ENCODE results near the genes DYNLRB2 and CDYL2.

DNA sequence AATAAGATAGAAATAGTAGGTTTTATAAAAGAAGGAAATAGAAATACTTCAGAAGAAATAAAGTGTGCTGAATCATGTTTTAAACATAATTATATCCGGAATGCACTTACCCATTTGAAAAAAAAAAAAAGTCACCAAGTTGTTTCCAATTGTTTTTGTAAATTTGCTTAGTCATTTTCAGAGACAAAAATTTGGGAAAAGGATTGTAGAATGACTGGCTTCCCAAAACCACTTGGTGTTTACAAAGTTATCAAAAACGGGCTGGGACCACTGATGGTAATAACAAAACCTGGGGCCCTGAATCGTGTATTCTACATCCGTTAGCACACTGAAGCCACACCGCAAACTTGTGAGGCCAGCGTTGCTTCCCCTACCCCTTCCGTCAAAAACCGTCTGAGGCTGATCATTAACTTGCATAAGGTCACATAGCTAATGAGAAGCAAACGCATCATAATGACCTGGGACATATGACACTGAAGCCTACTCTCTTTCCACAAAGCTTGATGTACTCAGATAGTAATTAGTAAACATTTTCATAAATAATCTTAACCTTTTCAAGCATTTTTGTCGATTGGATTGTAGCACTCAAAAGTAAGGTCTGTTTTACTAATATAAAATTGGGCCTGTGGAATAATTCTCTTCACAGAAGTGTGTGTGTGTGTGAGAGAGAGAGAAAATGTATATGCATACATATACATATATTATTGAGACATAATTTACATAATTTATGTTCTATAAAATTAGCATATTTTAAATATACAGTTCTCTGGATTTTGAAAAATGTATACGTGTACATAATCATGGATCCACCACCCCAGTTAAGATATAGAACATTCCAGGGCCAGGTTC is 704.2 kb downstream of the MAF start:
- RRBS, result no CpG with 5 or more reads among the region's 11 CpGs

DNA sequence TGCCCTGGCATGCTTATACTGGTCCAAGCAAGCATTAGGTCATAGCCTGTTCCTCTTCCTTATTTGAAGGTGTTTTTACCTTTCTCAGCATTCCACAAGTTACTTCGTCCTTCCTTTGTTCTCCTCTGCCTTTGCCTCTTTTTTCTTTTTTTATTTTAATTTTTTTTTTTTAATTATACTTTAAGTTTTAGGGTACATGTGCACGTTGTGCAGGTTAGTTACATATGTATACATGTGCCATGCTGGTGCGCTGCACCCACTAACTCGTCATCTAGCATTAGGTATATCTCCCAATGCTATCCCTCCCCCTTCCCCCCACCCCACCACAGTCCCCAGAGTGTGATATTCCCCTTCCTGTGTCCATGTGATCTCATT is 548.7 kb downstream of the MAF start:
- RRBS, result no CpG with 5 or more reads among the region's 4 CpGs

DNA sequence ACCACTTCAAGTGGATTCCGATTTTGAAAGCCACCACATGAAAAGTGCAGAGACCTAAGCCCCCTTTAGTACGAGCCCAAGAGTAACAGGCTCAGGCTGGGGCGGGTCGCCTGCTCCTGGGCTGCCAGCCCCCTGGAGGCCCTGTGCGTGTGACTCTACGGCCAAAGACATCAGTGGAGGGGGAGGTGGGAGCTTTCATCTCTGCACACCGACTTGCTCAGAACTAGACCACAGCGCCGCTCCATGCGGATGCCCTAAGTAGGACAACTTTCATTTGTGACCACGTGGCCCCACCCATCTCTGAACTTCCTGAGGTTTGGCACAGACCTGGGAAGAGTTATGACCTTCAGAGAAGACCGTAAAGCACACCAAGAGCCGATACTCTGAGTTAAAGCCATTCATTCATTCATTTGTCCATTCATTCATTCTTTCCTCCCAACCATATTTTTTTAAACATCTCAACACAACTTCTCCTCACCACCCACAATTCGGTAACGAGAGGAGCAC is 328.2 kb downstream of the MAF start:
- RRBS, result no CpG with 5 or more reads among the region's 15 CpGs

GRCh38 chr16:80407206-80407903 is 133.4 kb upstream of the DYNLRB2 start:
- RRBS, result no CpG with 5 or more reads among the region's 2 CpGs

DNA sequence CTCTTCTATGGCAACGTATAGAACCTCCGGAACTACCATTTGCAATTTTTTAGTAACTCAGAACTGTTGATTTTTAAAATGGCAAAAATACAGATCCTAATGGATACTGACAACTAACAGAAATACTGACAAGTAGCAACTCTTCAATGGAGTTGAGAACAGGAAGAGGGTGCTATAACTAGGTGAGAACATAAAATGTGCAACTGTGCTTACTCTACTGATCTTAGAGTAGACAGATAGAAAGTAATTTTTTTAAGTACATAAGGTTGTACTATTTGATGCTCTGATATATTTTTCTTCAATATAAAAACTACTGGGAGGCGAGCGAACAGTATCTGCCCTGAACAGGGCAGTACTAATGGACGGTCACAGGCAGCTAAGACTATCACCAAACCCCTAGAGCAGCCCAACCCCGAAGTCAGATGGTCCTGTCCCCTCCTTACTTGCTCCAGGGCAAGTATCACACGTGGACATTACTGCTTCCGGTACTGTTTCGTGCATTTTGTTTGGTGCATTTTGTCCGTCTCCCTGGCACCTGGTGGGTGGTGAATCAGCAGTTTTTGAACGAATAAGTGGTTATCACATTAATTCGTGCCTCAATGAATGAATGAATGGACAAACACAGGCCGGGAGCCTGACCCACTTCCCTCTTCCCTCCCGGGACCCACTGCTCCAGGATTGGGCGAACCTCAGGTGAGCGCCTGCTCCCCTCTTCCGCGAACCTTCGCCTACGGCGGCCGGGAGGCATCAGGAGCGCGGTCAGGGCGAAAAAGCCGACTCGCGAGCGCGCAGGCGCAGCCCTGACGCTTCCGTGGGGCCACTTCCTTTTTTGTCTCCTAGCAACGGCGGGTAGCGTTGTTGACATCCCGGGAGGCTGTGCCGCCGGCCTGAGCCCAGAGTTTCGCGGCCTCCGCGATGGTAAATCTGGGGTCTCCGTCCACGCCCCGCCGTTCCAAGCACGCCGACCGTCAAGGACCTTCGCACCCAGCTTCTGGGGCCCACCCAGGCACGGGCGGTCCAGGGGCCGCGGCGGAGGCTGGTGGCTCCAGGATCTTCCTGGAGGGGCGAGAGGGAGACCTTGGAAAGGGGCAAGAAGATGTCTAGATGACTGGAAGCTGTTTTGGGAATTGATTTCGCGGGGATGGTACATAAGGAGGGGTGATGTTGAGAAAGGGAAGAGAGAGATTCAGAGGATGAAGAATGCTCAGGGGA is at the start of gene DYNLRB2:
TSS of gene DYNLRB2 (plus strand) at position 832 of the 1,212 bp plus-strand sequence.
- RRBS, result 1% methylated on average over 8 of the region's 59 CpGs

DNA sequence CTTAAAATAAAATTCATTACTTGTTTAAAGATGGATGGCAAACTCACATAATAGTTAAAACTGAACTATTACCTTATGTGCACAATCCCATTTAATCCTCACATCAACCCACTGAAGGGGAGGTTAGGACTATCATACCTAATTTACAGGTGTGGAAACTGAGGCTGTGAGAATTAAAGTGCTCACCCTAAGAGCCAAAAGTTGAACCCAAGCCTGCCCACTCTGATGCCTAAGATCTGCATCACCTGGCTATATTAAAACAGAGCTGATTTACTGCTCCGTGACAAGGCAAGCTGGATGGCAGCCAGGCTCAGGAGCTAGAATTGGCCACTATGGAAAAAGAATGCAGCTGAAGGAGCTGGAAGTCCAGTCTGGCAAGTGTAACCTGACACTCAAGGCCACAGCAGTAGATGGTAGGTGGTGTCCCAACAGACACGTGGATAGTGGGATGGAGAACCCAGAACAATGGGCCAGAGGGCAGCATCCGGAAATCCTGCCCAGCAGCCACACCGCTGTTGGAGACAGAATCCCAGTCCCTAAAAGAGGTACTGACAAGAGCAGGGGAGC is 86.0 kb downstream of the CDYL2 start:
- RRBS, result no CpG with 5 or more reads among the region's 4 CpGs

DNA sequence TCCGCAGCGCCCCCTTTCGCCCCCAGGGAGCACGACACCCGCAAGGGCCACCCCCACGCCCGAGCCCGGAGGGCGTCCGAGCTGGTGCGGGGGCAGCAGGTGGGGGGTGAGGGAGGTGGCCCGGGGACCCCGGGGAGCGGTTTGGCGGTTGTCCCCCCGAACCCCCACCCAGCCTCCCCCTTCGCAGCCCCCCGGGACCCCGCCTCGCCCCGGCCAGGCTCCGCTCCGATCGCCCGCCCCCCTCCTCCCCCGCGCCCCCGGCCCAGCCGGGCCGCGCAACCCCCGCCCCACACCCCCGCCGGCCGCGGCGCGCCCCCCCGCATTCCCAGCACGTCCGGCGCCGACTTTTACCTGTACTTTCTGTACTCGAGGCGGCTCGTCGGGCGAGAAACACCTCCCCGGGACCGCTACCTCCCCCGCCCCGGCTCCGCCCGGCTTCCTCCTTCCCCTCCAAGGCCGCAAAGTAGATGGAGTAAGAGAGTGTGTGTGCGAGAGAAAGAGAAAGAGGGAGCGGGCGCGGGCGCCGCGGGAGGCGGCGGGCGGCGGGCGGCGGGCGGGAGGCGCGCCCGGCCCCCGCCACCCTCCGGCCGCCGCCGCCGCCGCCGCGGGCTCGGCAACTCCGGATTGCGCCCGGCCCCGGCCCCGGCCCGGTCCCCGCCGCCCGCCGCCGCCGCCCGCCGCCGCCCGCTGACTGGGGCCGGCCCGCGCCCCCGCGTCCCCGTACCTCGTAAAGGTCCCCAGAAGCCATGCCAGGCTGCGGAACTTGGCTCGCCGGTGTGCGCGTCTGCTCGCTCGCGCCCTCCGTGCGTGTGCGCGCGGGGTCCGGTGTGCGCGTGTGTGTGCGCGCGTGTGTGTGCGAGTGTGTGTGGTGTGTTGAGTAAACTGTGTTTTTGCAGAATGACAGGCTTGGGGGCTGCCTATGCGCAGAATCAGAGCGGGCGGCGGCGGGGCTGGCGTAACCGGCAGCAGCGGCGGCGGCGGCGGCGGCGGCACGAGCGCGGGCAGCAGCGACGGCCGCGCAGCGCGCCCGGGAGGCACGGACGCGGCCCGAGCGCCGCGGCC is 641 bp downstream of the CDYL2 start:
- RRBS, result 2% methylated on average over 102 of the region's 156 CpGs

- RRBS, result 4% methylated on average over 14 of the region's 47 CpGs
Observed at GRCh38 chr16:80804488-80804784, at the start of gene CDYL2. Gene CDYL2 (minus strand): TSS chr16:80804598.

DNA sequence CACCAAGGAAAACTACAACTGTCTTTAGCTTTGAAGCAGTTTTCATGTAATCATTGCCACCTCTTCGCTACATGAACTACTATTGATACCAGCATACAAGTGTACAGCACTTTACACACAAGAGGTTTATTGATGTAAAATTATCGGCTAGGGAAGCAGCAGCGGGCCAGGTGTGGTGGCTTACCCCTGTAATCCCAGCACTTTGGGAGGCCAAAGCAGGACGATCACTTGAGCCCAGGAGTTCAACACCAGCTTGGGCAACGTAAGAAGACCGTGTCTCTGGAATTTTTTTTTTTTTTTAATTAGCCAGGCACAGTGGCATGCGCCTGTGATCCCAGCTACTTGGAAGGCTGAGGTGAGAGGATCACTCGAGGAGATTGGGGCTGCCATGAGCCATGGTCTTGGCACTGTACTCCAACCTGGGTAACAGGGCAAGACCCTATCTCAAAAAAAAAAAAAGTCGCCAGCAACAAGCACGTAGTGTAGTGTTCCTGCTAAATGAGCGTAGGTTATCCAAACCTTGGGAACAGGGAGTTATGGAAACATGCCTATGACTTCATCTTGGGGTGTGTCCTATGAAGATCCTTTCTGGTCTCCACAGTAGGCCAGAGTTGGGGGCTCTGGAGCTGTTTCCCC is 10.0 kb downstream of the ATMIN start:
- RRBS, result no CpG with 5 or more reads among the region's 11 CpGs

- RRBS, result no CpG with 5 or more reads among the region's 12 CpGs
Observed at GRCh38 chr16:81061162-81061726, 15.8 kb downstream of the C16orf46 start.

- RRBS, result no CpG with 5 or more reads among the region's 9 CpGs
Observed at GRCh38 chr16:81274716-81275383, 36.4 kb downstream of the BCO1 start.

GRCh38 chr16:81374444-81375050 is 59.8 kb downstream of the GAN start:
- RRBS, result no CpG with 5 or more reads among the region's 6 CpGs

DNA sequence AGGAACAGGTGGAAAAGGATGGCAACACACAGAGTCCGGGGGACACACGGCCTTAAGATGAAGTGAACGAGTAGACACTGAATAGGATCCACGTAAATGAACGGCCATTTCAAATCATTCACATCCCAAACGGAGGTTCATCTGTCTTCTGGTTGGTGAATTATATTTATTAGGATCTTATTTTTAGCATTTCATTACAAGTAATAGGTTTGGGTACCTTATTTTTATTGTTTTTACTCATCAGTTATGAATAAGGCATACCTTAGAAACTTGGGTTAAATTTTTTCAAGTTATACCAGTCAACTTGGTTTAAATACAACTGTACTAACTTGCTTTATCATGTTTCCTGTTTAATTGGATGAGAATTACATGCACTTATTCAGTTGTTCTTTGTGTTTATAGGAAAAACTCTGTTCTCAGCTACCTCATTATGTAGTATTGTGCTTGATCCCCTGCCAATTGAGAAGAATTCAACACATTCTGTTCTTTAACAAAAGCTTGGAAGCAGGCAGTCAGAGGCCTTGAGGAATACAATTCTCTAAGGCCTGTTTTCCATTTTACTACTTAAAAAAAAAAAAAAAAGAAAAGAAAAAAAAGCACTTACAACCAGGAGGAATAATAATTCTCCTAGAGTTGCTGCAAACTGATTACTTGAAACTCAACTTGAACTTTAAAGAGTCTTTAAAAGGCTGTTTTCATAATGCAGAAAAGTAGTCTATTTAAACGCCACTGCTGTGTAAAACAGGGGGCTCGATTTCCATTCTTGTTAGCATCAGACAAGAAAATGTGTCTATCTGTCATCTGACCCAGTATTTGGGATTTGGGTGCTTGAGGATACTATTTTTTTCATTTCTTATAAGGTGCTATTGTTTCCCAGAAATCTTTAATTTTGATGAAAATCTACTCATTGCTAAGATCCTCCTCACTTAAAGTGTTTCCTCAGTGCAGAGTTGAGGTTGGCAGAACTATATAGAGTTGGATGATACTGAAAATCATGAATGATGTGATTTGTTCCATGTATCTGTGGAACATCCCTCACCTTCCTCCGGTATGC is 60.5 kb upstream of the CMIP start:
- RRBS, result no CpG with 5 or more reads among the region's 9 CpGs

DNA sequence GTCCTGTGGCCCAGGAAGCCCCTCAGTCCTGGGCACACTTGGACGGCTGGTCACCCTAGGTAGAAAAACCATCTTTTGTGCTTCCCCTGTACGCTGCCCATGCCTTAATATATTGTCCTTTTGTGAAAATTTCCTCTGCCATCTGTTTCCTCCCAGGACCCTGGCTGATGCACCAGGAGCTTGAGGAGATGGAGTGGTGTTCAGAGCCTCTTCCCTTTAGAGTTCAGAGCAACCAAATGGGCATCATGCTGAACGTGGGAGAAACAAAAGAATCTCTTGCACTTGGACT is 15.8 kb downstream of the CMIP start:
- RRBS, result no CpG with 5 or more reads among the region's 3 CpGs

DNA sequence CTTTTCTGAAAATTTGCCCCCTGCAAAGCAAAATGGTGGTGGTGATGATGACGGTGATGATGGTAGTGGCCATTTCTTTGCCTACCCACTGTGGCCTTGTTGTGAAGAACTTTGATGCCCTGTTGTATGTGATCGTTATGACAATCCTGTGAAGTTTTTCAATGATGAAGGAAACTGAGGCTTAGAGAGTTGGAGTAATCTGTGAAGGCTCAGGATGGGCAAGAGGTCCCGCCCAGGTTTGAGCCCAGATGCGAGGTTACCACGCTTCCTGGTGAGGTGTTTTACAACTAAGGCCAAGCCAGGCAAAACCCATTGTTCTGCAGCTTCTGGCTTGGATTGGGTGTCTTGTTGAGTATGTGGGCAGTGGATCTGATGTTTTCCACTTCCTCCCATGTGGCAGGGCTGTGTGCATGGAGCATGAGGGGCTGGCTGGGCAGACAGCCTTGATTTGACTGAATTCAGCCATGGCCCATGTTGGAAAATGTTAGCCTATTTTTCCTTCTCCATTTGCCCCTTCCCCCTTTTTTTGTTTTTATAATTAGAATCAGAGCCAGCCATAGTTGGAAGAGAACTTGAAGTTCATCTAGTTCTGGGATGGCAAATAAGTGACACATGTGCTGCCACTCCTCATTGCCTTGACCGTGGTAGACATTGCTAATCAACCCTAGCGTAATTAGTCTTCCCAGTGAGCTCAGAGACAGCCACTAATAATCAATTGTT is 16.3 kb downstream of the CMIP start:
- RRBS, result no CpG with 5 or more reads among the region's 7 CpGs

GRCh38 chr16:81462383-81462953 is 17.9 kb downstream of the CMIP start:
- RRBS, result no CpG with 5 or more reads among the region's 5 CpGs

DNA sequence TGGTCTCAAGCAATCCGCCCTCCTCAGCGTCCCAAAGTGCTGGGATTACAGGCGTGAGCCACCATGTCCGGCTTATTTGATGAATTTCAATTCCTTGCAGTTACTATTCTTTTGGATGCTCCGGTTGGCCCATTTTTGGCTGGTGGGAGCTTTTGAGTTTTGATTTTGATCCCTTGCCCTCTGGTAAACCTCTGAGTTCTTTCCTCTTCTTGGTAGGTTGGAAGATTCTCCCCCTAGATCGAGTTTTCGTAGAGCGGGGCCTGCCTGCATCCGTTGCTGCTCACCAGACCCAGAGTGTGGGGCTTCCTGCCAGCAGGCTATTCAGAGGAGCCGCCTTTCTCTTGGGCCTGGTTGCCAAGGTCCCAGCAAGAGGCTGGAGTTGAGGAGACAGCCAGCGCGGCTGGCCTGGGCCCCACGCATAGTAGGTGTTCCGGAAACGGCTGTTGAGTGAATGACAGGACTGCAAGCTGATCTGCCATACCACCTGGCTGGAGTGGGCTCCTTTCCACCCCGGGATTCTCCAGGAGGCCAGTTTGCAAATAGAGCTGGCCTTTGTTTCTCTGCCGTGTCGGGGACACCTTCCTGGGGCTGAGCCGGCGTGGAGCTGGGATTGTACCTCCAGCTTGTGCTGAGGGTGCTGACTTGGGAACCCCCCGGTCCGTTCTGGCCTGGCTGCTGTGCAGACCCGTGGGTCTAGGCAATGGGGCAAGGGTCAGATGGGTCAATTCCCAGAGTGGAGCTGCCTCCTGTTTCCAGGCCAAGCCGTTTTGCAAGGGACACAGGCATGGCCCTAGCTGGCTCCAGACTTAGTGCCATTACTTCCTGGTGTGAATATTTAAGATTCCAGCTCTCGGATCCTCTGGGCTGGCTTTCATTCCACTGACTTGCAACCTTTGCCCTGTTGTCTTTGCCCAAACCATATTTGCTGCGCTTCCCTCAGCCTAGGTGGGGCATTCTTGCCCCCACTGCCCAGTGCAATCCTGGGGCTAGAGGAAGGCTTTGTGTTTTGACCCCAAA is 68.7 kb downstream of the CMIP start:
- RRBS, result 54% methylated on average over 8 of the region's 26 CpGs

GRCh38 chr16:81520593-81520998 is 76.0 kb downstream of the CMIP start:
- RRBS, result no CpG with 5 or more reads among the region's 4 CpGs

- RRBS, result no CpG with 5 or more reads among the region's 11 CpGs
Observed at GRCh38 chr16:81521976-81522874, 77.6 kb downstream of the CMIP start.